ENCODE results near the genes AMY1A and PRPF38B.

DNA sequence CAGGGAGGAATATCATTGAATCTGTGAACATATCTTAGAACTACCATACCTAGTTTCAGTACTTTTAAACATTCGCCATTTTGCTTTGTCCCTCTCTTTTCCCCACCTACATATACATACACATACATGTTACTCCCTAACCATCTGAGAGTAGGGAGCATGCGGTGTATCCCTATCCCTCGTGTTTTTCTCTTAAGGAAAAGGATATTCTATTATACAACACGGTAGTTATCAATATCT lies 774 bp upstream of the MFSD14A start:
- PRO-cap, 5 experiments = no peak in any of the 5 experiments
- RAMPAGE, long total RNA, 2 experiments = no peak in any of the 2 experiments
- RRBS = no CpG with 5 or more reads among the region's 4 CpGs

DNA sequence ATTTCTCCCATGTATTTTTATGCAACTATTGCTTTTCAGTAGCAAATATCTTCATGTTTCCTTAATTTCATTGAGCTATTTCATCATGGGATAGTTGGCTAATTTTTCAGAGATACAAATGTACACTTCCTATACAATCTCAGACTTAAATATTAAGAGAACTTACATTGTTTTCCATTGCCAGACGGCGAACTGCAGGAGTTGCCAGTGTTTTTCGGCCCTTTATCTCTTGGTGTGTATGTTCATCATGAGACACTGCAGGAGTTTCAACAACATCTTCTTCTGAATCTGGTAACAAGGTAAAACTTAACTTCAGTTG lies 31.2 kb downstream of the DBT start:
- PRO-cap, 5 experiments = no peak in any of the 5 experiments
- RAMPAGE, long total RNA, 2 experiments = no peak in any of the 2 experiments
- RRBS = no CpG with 5 or more reads among the region's 3 CpGs

GRCh38 chr1:100441600-100442192 lies 89.4 kb downstream of the CDC14A start:
- PRO-cap, 5 experiments = no peak in any of the 5 experiments
- RAMPAGE, long total RNA, 2 experiments = no peak in any of the 2 experiments
- RRBS = no CpG with 5 or more reads among the region's 1 CpG

DNA sequence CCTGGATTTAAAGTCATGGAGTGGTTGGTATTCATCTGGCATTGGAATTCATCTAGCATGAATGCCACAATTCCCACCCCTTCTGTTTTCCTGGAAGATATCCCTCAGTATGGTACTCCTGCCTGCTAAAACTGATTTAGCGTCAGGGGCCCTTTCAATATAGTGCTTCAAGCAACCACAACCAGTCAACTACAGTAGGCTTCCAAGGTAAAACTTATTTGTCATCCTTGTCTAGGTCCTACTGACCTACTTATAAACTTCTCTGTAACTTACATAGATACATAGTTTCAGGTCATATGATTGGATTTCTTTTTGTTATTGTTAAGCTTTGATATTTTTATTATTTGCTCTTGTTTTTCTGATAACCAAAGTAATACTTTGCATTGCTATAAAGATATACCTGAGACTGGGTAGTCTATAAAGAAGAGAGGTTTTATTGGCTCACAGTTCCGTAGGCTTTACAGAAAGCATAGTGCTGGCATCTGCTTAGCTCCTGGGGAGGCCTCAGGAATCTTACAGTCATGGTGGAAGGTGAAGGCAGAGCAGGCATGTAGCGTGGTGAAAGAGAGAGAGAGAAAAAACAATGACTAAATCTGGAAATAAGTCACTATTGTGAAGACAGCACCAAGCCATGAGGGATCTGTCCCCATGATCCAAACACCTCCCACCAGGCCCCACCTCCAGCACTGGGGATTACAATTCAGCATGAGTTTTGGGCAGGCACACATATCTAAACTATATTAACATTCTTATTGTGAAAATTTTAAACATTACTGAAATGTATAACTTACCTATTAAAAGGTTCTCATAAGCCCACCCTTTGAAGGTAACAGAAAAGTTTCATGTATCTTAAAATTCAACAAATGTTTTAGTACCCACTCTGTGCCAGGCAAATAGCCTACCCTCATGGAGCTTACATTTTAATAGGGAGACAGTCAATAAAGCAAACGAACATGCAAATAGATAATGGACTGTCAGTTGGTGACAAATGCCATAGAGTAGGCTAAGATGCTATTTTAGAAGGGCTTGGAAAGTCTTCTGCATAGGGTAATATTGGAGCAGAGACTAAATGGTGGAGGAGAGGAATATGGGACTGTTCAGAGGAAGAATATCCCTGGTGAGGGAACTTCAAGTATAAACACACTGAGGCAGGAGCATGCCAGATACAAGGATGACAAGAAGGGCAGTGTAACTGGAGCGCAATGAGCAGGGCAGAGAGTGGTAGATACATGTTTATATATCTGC lies 30.4 kb downstream of the SLC30A7 start:
- PRO-cap, 5 experiments = no peak in any of the 5 experiments
- RAMPAGE, long total RNA, 2 experiments = no peak in any of the 2 experiments
- RRBS = no CpG with 5 or more reads among the region's 5 CpGs

GRCh38 chr1:101105726-101106383 lies 80.3 kb upstream of the DPH5 start:
- PRO-cap, 5 experiments = no peak in any of the 5 experiments
- RAMPAGE, long total RNA, 2 experiments = no peak in any of the 2 experiments
- RRBS = no CpG with 5 or more reads among the region's 5 CpGs

GRCh38 chr1:101161559-101161987 lies 75.2 kb upstream of the S1PR1 start:
- PRO-cap, 5 experiments = no peak in any of the 5 experiments
- RAMPAGE, long total RNA, 2 experiments = no peak in any of the 2 experiments
- RRBS = no CpG with 5 or more reads among the region's 5 CpGs

DNA sequence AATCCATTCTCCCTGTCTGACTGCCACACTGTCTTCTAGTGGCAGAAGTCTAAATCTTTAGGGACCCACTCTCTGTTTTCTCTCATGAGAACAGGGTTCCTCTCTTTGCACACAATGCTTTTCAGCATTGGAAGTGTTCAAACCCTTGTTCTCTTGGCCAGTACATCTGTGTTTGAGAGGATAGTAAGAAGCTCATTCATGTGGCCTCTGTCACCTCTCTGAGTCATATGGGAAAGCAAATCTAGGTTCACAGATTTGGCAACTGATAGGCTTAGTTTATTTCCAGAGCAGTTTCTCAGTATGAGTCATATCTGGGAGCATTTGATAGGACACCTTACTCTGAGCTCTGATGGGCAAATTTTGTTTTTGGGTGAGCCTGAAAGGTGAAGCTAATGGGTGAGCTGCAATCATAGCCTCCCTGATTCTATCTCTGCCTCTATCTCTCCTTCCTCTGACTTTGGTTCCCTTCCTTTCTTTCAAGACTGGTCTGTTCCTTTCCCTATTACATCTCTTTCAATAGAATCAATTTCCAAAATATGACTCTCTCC lies 134.4 kb downstream of the S1PR1 start:
- PRO-cap, 5 experiments = no peak in any of the 5 experiments
- RAMPAGE, long total RNA, 2 experiments = no peak in any of the 2 experiments

DNA sequence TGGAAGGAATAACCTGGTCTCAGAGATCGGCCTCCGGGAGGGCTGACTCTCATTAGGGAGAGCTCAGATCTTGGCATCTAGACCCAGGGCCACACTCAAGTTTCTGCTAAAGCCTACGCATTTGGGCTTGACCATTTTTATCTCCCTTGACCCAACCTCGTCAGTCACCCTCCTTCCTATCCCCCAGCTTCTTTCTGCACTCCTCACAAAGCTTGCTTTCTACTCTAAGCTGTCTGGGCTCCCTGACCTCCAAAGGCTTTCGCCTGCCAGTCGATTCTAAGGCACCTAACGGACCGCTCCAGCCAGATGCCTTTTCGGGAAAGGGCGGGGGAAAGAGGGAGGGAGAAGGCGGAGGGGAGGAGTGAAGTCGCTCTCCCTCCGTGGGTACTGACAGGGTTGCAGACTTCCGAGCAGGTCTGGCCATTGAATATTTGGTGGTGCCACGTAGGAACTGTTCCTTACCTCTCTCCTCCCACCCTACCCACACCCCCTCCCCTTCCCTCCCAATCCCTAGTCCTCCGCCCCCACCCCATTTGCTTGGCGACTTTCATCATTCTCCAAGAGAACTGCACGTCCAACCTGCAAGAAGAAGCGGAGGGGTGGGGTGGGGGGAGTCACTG lies 1.4 kb downstream of the COL11A1 start:
- PRO-cap, 5 experiments = no peak in any of the 5 experiments
- RAMPAGE, long total RNA, 2 experiments = no peak in any of the 2 experiments
- RRBS = no CpG with 5 or more reads among the region's 19 CpGs

GRCh38 chr1:103561998-103562601 lies 9.3 kb upstream of the AMY2B start:
- PRO-cap, 5 experiments = peak in 1 of 5 experiments; most common plus-strand start chr1:103562301 (in 1); most common minus-strand start chr1:103562147 (in 1)
- RAMPAGE, long total RNA, 2 experiments = no peak in any of the 2 experiments

GRCh38 chr1:103655499-103655932 lies at the start of gene AMY1A:
TSS of gene AMY1A (plus strand) at chr1:103655760.
- PRO-cap, 5 experiments = no peak in any of the 5 experiments
- RAMPAGE, long total RNA, 2 experiments = no peak in any of the 2 experiments
- RRBS = no CpG with 5 or more reads among the region's 10 CpGs

DNA sequence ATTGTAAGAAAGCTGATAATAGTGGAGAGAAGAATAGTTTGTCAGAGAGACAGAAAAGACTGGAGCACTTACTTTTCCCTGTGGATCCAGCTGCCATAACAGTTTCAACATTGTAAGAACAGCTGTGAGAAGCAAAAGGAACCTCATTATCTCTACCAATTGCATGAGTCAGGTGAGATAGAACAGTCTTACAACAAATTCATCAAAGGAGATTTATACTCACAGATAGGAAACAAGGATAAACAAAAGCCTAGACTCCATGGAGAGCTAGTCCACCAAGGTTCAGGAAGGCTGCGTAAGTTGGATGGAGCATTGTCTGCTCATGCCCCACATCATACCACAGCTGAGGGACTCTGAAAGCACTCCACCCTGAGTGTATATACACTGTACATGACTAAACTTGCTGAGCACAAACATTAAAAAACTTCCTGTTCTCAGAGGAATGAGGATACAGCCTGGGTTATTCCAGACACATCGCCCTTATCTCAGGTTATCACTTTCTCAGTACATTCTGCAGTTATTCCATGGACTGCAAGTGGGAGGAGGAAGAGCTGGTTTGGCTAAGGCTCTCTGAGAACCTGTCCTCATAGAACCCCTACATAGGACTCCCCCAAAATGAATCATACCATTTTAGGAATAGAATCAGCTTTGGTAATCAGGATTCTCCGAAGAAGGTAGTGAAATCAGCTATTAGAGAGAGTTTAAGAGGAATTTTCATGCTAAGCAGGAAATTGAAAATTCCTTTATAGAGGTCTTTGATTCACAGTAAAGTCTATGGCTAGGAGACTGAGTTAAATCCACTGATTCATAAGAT lies 58.0 kb upstream of the PRMT6 start:
- PRO-cap, 5 experiments = no peak in any of the 5 experiments
- RAMPAGE, long total RNA, 2 experiments = no peak in any of the 2 experiments
- RRBS = no CpG with 5 or more reads among the region's 3 CpGs

- PRO-cap, 5 experiments = no peak in any of the 5 experiments
- RAMPAGE, long total RNA, 2 experiments = no peak in any of the 2 experiments
- RRBS = no CpG with 5 or more reads among the region's 1 CpG
Measured at GRCh38 chr1:107536258-107536540, 395.4 kb downstream of the NTNG1 start.

- PRO-cap, 5 experiments = no peak in any of the 5 experiments
- RAMPAGE, long total RNA, 2 experiments = no peak in any of the 2 experiments
- RRBS = no CpG with 5 or more reads among the region's 2 CpGs
Measured at GRCh38 chr1:107585113-107585938, 379.7 kb downstream of the VAV3 start.

DNA sequence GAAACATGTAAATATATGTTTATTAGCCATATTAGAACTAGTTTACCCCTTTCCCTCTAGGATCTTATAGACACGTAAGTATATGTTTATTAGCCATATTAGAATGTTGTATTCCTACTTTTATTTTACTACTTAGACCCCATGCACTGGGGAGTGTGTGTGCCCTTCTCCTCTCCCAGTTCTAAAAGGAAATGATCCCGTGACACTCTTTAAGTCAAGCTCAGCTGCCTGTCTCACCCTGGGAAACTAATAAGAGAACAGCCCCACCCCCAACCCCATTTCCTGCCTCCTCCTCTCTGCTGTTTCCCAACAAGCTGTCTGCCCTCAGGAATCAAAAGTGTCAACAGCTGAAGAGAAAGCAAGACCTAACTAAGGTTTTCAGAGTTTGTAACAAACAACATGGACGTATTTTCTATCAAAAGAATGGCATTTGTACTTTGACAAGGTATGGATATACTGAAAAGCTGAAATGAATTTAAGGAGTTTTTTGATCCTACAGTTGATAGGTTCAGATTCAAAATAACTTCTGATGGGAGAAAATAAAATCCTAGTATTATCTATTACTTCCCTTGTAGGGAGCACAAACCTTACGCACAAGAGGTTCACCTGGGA lies 92.6 kb upstream of the VAV3 start:
- PRO-cap, 5 experiments = peak in 5 of 5 experiments; most common plus-strand start position 334 of the sequence (in 3); most common minus-strand start position 183 of the sequence (in 5)
- RAMPAGE, long total RNA, 2 experiments = no peak in any of the 2 experiments
- RRBS = no CpG with 5 or more reads among the region's 4 CpGs

GRCh38 chr1:108603574-108604660 lies 44.0 kb downstream of the EEIG2 start:
- PRO-cap, 5 experiments = no peak in any of the 5 experiments
- RAMPAGE, long total RNA, 2 experiments = no peak in any of the 2 experiments
- RRBS = no CpG with 5 or more reads among the region's 7 CpGs

DNA sequence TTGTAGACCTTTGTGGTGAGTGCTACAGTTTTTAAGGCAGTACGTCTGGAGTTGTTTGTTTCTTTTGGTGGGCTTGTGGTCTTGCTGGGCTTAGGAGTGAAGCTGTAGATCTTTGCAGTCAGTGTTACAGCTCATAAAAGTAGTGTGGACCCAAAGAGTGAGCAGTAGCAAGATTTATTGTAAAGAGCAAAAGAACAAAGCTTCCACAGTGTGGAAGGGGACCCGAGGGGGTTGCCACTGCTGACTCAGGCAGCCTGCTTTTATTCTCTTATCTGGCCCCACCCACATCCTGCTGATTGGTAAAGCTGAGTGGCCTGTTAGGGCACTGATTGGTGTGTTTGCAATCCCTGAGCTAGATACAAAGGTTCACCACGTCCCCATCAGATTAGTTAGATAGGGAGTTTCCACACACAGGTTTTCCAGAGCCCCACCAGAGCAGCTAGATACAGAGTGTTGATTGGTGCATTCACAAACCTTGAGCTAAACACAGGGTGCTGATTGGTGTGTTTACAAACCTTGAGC lies 20.8 kb downstream of the HENMT1 start:
- PRO-cap, 5 experiments = no peak in any of the 5 experiments
- RAMPAGE, long total RNA, 2 experiments = no peak in any of the 2 experiments
- RRBS = no CpG with 5 or more reads among the region's 3 CpGs

DNA sequence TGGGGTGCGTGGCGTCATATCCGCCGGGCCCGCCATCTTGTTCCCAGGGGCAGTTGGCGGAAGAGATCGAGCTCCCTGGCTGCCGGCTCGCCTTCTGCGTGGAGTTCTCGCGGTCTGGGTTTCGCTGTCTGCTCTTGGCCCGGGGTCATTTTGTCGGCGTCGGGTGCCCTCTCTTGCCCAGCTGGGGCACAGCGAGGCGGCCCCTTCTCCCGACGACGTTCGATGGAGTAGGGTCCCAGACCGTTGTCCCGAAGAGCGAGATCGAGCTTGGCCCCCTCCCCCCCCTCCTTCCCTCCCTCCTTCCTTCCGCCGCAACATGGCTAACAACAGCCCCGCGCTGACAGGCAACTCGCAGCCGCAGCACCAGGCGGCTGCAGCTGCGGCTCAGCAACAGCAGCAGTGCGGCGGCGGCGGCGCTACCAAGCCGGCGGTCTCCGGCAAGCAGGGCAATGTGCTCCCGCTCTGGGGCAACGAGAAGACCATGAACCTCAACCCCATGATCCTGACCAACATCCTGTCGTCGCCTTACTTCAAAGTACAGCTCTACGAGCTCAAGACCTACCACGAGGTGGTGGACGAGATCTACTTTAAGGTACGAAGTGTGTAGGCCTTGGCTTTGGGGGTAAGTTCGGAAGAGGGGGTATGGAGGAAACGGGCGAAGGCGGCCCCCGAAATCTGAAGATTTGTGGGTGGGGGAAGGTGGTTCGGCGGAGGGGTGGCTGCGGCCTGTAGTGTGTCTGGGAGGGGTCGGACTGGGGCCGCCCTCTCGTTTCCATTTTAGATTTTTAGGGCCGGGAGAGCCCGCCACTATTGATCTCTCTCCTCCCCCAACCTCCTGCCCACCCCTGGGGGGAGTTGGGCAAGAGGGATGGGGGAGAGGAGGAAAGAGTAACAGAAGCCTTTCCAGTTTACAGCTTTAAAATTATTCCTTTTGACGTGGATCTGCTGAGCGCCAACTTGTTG lies at the start of gene PRPF38B:
TSS of gene PRPF38B (plus strand) at position 35 of the 963 bp plus-strand sequence.
- PRO-cap, 5 experiments = peak in 5 of 5 experiments; most common plus-strand start position 52 of the sequence (in 5); most common minus-strand start position 685 of the sequence (in 3)
- RAMPAGE, long total RNA, 2 experiments = start-site peak on the plus strand in 2 of 2 experiments, centred at positions 41 to 66 of the sequence, 99 to 785 reads per replicate
- RRBS = 1% methylated on average over 11 of the region's 66 CpGs

- PRO-cap, 5 experiments = no peak in any of the 5 experiments
- RAMPAGE, long total RNA, 2 experiments = no peak in any of the 2 experiments
- RRBS = no CpG with 5 or more reads among the region's 5 CpGs
Measured at GRCh38 chr1:108852068-108852521, 4.8 kb downstream of the AKNAD1 start.

GRCh38 chr1:109131474-109131912 lies 17.6 kb downstream of the ELAPOR1 start:
- PRO-cap, 5 experiments = no peak in any of the 5 experiments
- RAMPAGE, long total RNA, 2 experiments = no peak in any of the 2 experiments
- RRBS = no CpG with 5 or more reads among the region's 7 CpGs

- PRO-cap, 5 experiments = no peak in any of the 5 experiments
- RAMPAGE, long total RNA, 2 experiments = no peak in any of the 2 experiments
- RRBS = no CpG with 5 or more reads among the region's 1 CpG
Measured at GRCh38 chr1:109152225-109152673, 38.3 kb downstream of the ELAPOR1 start.